Right lobe of liver (tissue), 4 donors: ENCODE results near the genes SPDYE16 and PTPN12.

DNA sequence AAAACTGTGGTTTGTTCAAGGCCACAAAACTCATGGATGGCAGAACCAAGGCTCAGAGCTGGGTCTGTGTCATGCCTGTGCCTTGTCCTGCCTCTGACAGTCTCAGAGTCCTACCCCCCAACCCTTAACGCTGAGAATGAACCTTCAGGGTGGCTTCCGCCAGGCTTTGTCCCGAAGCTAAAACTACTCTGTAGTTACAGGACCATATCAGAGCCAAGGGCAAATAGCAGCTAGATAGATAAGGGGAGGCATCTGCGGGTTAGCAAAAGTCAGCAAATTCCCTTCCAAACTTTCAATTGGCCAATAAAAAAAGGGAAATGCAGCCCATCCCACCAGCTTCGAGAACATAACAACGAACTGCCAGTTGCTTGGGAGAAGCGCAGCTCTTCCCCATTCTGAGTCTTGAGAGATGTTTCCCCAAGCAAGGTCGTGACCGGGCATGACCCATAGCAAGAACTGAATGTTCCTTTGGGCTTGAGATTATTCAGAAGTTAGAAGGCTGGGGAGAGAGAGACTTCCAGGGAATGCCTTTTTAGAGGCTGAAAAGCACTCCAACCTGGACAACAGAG lies 17.7 kb downstream of the CCL24 start:
- PRO-cap, 4 experiments: peak in 1 of 4 experiments; most common minus-strand start position 98 of the sequence (in 1)
- RAMPAGE, long total RNA, 2 experiments: no peak in any of the 2 experiments

DNA sequence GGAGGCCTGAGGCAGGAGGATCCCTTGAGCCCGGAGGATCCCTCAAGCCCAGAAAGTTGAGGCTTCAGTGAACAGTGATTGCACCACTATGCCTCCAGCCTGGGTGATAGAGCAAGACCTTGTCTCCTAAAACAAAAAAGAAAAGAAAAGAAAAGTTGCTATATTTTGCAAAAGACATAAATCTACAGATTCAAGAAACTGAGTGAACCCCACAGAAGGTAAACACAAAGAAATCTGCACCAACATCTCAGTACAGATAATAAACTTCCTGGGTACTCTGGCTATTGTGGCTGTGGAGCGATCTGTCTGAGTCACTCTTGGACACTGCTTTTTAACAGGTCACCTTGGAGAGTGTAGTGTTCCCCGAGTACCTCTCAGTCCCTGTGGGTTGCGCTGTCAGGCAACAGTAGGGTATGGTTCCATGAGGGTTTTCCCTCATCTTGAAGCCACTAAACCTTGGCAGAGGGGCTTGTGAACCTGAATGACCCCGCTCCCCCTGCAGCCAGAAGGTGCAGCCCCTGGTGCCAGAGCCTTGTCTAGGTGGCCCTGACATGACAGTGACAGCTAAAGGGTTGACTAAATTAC lies 30.3 kb downstream of the POR start:
- PRO-cap, 4 experiments: peak in 3 of 4 experiments; most common plus-strand start position 284 of the sequence (in 1); most common minus-strand start position 326 of the sequence (in 3)
- RAMPAGE, long total RNA, 2 experiments: no peak in any of the 2 experiments

DNA sequence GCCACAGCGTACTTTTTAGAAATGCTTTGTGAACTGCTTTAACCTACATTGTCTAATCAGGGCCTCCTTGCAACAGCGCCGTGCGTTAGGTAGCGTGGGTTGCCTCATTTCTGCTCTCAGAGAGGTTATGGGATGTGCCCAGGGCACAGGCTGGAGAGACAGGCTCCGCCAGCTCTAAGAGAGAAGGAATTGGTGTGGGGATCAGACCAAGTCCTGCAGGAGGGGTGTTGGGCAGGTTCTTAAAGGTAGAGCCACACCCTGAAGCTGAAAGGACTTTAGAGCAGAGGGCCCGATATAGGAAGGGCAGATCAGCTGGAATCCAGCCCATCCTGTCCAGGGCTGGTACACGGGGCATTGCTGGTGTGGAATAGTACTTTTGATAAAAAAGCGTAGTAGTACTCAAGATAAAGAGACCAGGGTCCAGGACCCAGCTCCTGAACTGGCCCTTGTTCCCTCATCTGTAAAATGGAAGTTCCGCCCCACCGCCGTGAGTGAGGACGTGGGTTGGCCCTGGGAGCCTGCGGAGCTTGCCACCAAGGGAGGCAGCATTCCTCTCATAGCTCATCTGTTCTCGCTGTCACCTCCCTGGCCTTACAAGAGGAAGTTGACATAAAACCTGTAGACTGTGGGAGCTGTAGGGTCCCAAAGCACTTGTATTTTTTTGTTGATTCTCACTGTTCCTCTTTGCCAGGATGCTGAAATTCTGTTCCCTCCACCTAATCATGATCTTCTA lies 37.2 kb downstream of the TMEM120A start:
- PRO-cap, 4 experiments: no peak in any of the 4 experiments
- RAMPAGE, long total RNA, 2 experiments: no peak in any of the 2 experiments

DNA sequence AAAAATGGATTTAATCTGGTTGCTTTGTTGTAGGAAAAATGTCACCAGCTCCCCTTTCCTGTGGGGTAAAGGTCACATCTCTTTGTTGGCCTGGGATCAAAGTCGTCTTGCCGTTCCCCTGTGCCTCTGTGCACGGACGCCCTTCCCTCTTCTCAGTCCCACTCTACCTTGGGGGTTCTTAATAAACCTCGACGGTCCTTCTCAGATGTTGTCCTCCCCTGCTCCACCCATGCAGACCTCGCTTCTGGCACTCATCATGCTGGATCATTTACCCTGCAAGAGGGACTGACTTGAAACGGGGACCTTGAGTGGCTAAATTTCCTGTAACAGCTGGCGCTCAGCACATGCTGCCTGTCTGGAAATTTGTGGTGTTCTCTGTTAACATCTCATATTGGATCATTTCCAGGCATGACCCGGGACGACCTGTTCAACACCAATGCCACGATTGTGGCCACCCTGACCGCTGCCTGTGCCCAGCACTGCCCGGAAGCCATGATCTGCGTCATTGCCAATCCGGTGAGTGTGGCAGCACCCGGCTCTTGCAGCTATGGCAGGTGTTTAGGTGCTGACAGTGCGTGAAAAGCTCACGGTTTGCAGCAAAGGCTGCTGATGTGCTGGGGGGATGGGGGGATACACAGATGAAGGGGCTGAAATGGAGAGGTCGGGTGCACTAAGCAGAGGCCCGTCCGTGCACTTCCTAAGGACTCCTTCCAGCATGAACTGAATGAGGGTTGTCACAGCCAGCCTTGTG lies 9.8 kb downstream of the MDH2 start:
- PRO-cap, 4 experiments: peak in 3 of 4 experiments; most common plus-strand start position 548 of the sequence (in 1); most common minus-strand start position 246 of the sequence (in 1)
- RAMPAGE, long total RNA, 2 experiments: no peak in any of the 2 experiments

DNA sequence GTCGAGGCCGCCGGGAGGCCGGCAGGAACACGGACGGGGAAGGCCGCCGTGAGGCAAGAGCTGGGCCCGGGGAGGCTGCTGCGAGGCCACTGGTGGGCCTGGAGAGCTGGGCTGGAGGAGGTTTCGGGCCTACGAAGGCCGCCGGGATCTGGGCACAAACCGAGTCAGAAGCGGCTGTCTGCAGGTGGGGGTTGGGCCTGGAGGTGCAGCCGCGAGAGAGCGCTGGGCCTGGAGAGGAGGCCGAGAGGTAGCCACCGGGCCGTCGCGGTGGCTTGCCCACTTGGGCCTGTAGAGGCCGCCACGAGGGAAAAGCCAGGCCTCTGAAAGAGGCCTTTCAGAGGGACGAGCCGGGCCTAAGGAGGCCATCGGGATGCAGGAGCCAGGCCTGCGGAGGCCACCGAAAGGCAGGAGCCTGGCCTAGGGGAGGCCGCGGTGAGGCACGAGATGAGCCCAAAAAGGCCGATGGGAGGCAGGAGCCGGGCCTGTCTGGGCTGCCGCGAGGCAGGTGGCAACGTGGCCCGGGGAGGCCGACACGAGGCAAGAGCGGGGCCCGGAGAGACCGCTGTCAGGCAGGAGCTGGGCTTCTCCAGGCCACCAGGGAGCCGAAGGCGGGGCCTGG lies 25.4 kb downstream of the MDH2 start:
- PRO-cap, 4 experiments: no peak in any of the 4 experiments
- RAMPAGE, long total RNA, 2 experiments: no peak in any of the 2 experiments

GRCh38 chr7:76358388-76358573 lies 510 bp downstream of the YWHAG start:
- PRO-cap, 4 experiments: peak in 1 of 4 experiments; most common minus-strand start chr7:76358507 (in 1)
- RAMPAGE, long total RNA, 2 experiments: no peak in any of the 2 experiments

- PRO-cap, 4 experiments: peak in 2 of 4 experiments; most common minus-strand start chr7:76512361 (in 1)
- RAMPAGE, long total RNA, 2 experiments: no peak in any of the 2 experiments
These were observed 1.7 kb downstream of the UPK3B start for GRCh38 chr7:76512133-76512442.

DNA sequence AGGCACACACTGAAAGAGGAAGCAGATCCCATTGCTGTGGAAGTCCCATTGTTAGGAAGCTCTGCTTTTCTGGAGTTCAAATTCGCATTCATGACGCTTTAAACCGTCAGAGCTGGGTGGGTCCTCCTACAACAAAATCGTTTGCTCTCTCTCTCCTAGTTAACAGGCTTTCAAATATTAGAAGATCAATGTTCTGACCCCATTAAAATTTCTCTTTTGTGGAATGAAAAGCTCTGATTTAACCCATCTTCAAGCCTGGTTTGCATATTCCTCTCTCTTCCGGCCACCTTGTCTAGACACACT lies at the start of gene SPDYE16:
Gene SPDYE16 (minus strand): TSS at position 53 of the 303 bp plus-strand sequence.
- PRO-cap, 4 experiments: no peak in any of the 4 experiments
- RAMPAGE, long total RNA, 2 experiments: no peak in any of the 2 experiments

DNA sequence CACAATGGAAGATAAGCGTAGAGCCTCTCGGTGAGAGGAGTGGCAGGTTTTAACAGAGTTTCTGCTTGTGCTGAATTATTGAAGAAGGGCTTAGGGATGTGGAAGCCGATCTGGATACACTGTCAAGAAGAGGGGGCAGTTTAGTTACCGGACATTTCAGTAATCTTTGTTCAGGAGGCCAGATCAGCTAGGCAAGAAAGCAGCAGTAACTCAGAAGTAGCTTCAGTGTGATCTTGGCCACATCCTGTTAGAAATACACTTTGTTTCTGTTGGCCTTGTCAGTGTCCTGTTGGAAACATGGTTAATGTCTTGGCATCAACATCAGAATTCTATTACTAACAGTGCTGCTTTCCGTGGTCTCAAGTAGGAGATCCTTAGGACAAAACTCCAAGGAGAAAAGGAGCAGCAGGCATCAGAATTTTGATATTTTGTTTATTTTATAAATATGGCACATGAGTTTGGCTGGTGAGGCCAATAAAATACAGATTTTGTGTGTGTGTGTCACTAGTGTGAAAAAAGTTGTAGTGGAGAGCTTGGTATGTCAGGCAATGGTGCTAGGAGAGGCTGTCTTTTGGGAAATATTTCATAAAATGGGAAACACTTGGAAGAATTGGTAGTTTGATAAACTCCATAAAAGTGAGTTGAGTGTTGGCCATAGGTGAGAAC lies 40.9 kb upstream of the SPDYE16 start:
- PRO-cap, 4 experiments: no peak in any of the 4 experiments
- RAMPAGE, long total RNA, 2 experiments: no peak in any of the 2 experiments

- PRO-cap, 4 experiments: peak in 4 of 4 experiments; most common plus-strand start chr7:77006539 (in 4)
- RAMPAGE, long total RNA, 2 experiments: no peak in any of the 2 experiments
These were observed 25.7 kb downstream of the SPDYE17 start for GRCh38 chr7:77006410-77006834.

- PRO-cap, 4 experiments: no peak in any of the 4 experiments
- RAMPAGE, long total RNA, 2 experiments: no peak in any of the 2 experiments
These were observed 1.6 kb downstream of the FGL2 start for GRCh38 chr7:77197885-77198483.

- PRO-cap, 4 experiments: no peak in any of the 4 experiments
- RAMPAGE, long total RNA, 2 experiments: no peak in any of the 2 experiments
These were observed 78.0 kb downstream of the GSAP start for GRCh38 chr7:77337967-77338665.

DNA sequence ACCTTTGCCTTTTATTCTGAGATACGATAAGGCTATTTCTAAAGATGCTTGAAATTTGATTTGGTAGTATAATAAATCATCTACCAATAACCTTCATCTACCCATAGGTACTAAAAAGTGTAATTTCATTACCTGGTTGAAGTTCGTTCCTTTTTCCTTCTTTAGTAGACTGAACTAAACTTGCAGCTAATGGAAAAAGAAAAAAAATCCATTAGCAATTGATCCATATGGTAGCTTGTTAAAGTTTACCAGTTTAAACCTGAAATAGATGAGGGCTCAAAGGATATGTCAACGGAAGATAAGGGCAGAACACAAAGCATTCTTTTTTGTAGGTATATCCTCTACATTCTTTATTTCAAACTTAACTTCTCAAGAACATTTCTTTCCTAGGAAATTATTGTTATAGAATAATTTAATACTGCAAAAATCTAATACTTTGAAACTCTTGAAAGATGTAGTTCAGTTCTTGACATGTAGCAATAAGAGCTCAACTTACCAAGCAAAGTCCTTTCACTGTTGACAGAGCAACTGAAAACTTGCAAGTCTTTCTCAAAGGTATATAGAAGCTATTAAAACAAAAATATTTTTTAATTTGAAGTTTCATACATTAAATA lies 19.2 kb downstream of the GSAP start:
- PRO-cap, 4 experiments: peak in 1 of 4 experiments; most common minus-strand start position 171 of the sequence (in 1)
- RAMPAGE, long total RNA, 2 experiments: start-site peak on the minus strand in 1 of 2 experiments, centred at position 184 of the sequence, 530 reads per replicate

- PRO-cap, 4 experiments: no peak in any of the 4 experiments
- RAMPAGE, long total RNA, 2 experiments: no peak in any of the 2 experiments
These were observed 55.6 kb upstream of the PTPN12 start for GRCh38 chr7:77481440-77482045.

GRCh38 chr7:77536979-77537794 lies at the start of gene PTPN12:
Gene PTPN12 (plus strand): TSS chr7:77537295.
- PRO-cap, 4 experiments: peak in 4 of 4 experiments; most common plus-strand start chr7:77537053 (in 4); most common minus-strand start chr7:77537322 (in 3)
- RAMPAGE, long total RNA, 2 experiments: no peak in any of the 2 experiments

GRCh38 chr7:77542619-77543131 lies 5.6 kb downstream of the PTPN12 start:
- PRO-cap, 4 experiments: no peak in any of the 4 experiments
- RAMPAGE, long total RNA, 2 experiments: no peak in any of the 2 experiments

GRCh38 chr7:77587663-77588177 lies 50.6 kb downstream of the PTPN12 start:
- PRO-cap, 4 experiments: no peak in any of the 4 experiments
- RAMPAGE, long total RNA, 2 experiments: no peak in any of the 2 experiments

- PRO-cap, 4 experiments: peak in 4 of 4 experiments; most common plus-strand start chr7:77697596 (in 4); most common minus-strand start chr7:77697464 (in 4)
- RAMPAGE, long total RNA, 2 experiments: no peak in any of the 2 experiments
These were observed 1.2 kb downstream of the RSBN1L start for GRCh38 chr7:77697401-77697869.

DNA sequence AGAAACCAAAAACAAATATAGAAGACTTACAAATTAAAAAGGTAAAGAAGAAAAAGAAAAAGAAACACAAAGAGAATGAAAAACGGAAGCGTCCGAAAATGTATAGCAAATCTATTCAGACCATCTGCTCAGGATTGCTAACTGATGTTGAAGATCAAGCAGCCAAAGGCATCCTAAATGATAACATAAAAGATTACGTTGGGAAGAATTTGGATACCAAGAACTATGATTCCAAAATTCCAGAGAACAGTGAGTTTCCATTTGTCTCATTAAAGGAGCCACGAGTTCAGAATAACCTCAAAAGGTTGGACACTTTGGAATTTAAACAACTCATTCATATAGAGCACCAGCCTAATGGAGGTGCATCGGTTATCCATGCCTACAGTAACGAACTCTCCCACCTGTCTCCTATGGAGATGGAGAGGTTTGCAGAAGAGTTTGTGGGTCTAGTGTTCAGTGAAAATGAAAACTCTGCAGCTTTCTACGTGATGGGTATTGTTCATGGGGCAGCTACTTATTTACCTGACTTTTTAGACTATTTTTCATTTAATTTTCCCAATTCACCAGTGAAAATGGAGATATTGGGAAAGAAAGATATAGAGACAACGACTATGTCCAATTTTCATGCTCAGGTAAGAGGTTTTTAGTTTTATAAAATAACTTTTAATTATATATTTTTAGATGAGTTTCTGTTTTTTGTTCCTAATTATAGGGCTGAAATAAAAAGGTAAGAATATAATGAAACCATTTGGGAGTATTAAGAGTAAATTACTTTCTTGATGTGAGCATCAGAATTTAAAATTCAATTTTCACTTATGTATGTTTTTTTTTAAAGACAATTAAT lies 48.6 kb downstream of the TMEM60 start:
- PRO-cap, 4 experiments: no peak in any of the 4 experiments
- RAMPAGE, long total RNA, 2 experiments: no peak in any of the 2 experiments

DNA sequence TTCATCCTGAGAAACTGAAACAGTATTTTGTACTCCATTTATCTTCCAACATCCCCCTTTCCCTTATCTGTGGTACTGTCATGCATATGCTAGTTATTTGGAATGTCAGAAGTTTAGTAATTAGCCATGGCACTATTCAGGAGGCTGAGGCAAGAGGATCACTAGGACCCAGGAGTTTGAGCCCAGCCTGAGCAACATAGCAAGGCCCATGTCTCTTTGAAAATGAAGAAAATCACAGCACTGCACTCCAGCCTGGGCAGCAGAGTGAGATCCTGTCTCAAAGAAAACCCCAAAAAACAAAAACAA lies 43.7 kb downstream of the TMEM60 start:
- PRO-cap, 4 experiments: no peak in any of the 4 experiments
- RAMPAGE, long total RNA, 2 experiments: no peak in any of the 2 experiments